ENCODE measurements around the genes KNCN and CYP4A11.

DNA sequence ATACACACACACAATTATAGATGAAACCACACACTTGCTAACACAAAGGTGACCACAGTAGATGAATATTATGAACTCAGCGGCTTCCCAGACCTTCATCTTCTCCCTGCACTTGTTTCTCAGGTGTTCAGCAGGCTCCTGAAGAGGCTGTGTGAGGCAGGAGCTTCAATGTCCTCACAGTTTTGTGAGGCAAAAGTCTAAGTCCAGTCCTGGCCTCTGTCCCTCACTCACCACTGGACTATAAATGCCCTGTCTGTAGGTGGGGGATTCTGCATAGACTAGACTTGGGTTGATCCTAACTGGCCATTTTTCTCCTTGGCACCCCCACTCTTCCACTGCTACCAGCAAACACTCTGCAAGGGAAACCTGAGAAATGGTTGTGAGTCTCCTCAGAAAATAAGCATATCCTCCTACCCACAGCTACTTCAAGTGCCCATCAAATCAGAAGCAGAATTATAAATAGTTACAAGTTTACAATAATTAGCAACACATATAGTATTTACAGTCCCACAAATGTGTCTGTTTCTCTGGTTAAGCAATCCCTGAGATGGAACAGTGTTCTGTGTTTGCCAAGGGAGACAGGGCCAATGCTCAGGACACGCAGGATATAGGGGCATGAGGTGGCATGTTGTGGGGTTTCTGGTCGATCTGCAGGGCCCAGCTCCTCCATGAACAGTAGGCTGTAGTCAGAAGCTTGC is 5.7 kb downstream of the UROD start:
- PRO-cap, 8 experiments: no peak in any of the 8 experiments

DNA sequence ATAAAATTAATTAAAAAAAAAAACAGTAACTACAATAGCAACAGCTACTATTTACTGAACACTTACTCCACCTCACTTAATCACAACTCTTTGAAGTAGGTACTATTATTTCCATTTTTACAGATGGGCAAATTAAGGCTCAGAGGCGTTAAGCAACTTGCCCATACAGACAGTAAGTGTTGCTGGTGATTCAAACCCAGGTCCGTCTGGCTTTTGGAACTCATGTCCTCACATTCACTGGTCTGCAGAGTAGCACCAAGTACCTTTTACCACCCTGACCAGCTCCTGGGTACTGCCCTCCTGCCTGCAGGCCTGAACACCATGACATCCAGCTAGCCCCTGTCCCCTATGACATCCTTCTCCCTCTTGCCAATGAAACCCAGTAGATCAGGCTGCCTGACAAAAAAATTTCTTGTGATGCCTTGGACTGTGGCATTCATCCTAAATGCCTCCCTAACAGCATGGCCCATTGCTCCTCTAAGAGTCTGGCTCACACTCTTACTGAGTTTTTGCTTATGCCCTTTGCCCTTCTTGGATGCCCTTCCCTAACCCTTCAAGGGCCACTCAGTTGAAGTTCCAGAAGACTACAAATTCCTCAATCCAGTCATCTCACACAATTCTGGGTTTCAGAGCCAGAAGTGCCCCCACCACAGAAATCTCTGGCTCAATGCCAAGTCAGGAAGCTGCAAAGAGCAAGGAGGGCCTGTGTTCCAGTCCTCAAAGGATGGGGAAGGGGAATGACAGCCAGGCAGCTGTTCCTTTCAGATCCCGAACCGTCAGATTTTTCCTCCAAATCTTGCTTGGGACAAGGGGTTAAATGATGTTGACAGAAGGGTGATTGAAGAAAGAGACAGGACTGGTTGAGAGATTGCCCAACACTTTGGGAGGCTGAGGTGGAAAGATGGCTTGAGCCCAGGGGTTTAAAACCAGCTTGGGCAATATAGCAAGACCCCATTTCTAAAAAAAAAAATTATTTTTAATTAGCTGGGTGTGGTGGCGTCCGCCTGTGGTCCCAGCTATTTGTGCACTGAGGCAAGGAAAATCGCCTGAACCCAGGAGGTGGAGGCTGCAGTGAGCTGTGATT is 1.0 kb upstream of the HPDL start:
- PRO-cap, 8 experiments: no peak in any of the 8 experiments

- PRO-cap, 8 experiments: peak in 1 of 8 experiments; most common plus-strand start chr1:45345972 (in 1)
Observed at GRCh38 chr1:45345736-45346318, 5.9 kb downstream of the TOE1 start.

- PRO-cap, 8 experiments: no peak in any of the 8 experiments
Observed at GRCh38 chr1:45349206-45349807, 9.3 kb downstream of the TOE1 start.

GRCh38 chr1:45697615-45698089 is 9.7 kb downstream of the TMEM69 start:
- PRO-cap, 8 experiments: no peak in any of the 8 experiments

- PRO-cap, 8 experiments: no peak in any of the 8 experiments
Observed at GRCh38 chr1:45803923-45804636, 668 bp downstream of the MAST2 start.

DNA sequence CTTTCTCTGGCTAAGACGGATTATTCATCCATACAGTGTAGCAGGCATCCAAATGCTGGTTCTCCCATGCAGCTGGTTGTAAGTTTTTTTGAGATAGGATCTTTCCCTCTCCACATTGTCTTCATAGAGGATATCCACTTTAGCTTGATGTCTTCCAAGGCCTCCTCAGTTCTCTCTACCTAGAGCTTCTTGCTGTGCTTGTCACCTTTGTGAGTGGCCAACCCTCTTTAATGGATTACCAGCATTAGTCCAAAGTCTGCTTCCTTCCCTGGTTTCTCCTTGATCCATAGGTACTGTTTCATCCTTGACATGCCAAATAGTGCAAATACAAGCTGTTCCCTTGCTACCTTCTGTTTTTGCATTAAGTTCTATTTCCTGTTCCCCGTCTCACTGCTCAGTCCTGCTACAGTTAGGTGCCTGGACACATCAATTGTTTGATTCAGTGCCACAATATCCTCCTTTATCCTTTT is 19.2 kb downstream of the MAST2 start:
- PRO-cap, 8 experiments: no peak in any of the 8 experiments

- PRO-cap, 8 experiments: no peak in any of the 8 experiments
Observed at GRCh38 chr1:46025309-46026543, 106.7 kb downstream of the PIK3R3 start.

- PRO-cap, 8 experiments: peak in 8 of 8 experiments; most common plus-strand start chr1:46167000 (in 1); most common minus-strand start chr1:46167226 (in 7)
Observed at GRCh38 chr1:46166932-46167865, 7.7 kb upstream of the TSPAN1 start.

DNA sequence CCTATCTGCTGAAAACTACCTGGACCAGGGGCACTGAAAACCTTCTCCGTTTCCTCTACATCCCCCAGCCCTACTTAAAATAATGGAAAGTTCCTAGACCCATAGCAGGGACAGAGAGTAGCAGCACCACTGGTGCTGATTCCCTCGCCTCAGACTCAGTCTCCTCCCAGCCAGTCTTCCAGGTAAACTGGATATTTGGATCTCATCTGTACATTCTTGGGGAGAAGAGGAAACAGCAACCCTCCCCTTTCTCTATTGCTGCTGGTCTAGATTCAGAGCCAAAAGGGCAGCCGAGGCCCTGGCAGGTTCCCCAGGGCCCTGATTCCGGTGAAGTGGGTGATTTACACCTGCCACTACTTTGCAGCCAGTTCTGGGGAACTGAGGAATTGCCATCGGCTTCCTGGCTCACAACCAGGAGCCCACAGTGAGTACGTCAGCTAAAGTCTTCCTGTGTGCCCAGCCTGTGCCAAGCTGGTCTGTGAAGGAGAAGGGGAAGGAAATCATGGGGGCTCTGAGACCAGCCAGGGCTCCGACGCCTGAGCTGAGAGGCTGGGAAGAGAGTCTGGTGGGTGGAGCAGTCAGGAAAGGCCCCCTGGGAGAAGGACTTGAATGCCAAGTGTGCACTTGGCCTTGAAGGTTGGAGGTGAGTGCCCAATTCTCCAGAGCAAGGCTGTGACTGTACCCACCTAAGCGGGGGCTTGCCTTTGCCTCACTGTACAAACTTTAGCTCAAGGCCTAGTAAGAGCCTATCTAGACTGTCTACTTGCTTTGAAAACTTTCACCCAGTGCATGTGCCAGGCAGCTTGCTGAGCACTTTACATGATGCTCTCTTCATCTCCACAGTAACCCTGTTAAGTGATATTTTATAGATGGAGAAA is 1.2 kb downstream of the LURAP1 start:
- PRO-cap, 8 experiments: no peak in any of the 8 experiments

- PRO-cap, 8 experiments: no peak in any of the 8 experiments
Observed at GRCh38 chr1:46218540-46219232, 15.6 kb downstream of the LURAP1 start.

- PRO-cap, 8 experiments: no peak in any of the 8 experiments
Observed at GRCh38 chr1:46466200-46466883, 23.3 kb upstream of the DMBX1 start.

GRCh38 chr1:46532873-46533166 is 2.5 kb downstream of the TMEM275 start:
- PRO-cap, 8 experiments: peak in 8 of 8 experiments; most common plus-strand start chr1:46533053 (in 8)

GRCh38 chr1:46551408-46551829 is at the start of gene KNCN:
TSS of gene KNCN (minus strand) at chr1:46551647.
- PRO-cap, 8 experiments: no peak in any of the 8 experiments

GRCh38 chr1:46622312-46622680 is 5.7 kb upstream of the MOB3C start:
- PRO-cap, 8 experiments: no peak in any of the 8 experiments

DNA sequence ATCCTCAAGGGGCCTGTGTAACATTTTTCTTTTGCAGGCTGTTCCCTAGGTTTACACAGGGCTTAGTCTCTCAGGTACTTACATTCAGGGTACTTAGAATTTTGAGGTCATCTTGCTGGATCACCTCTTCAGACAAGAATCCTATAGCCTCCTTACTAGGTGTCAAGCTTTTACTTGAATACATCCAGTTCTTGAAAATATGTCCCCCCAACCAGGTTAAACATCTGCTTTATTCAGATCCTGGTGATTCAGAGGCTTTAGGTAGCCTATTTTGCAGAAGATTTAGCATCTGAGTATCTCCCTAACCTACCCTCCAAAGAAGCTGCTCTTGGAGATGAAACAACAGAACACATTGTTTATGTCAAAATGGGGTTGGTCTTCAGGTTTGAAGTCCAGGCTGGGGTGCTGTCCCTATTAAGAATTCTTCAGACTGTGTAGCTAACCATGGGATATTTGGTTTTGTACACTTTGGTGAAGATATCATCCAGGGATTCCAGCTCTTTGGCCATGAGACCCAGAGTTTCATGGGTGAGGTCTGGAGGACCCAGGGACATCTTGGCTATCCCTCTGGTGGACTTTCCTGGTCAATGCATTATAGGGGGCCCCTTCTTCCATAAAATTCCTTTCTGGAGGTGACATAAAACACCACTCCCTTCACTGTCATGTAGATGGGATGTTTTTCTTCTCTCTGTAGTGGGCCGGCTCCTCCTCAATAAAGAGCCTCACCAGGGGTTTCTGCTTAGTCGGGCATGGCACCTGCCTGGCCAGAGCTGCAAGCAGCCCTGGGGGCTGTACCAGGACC is 2.4 kb downstream of the ATPAF1 start:
- PRO-cap, 8 experiments: no peak in any of the 8 experiments

GRCh38 chr1:46810640-46811366 is 12.0 kb downstream of the CYP4B1 start:
- PRO-cap, 8 experiments: no peak in any of the 8 experiments

GRCh38 chr1:46900093-46900542 is 41.2 kb downstream of the CYP4A11 start:
- PRO-cap, 8 experiments: no peak in any of the 8 experiments

DNA sequence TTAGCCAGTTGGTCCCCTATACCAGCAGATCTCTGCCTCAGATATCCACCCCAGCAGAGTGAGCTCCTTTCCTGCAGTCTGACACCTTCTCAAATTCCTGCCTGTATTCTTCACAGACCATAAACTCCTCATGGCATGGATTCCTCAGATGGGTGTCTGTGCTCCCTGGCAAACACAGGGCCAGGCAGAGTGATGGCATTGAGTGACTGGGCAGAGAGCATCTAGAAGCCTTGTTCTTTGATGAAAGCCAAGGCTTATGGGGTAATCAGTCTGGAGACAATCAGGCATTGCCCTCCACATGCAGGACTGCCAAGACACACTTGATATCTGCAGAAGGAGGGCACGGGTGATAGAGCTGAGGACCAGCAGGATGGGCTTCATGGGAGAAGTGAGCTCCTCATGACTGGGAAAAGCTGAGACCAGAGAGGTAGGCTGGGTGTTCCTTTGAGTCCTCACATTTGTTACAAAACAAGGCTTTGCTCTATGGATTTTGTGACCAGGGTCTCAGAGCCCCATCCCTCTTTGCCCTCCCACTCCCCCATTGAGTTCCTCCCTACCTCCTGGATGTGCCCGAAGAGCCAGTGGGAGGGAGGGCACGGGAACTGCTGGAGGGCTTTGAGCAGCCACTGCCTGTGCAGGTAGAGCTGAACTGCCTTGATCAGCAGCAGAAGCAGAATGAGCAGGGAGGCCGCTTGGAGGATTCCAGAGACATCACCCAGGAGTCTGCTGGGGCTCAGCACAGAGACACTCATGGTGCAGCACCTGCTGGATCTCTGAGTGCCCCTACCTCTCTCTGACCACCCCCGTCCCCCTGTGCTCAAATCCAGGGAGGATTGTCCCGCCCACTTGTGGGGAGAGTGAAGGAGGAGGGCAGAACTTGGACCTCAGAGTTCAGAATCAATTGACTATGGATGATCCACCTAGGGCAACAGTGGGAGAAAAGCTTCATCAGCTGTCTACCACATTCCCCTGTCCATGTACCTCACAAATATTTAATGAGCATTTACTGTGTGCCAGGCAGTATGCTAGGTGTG is at the start of gene CYP4A11:
Gene CYP4A11 (minus strand): TSS at position 795 of the 1,034 bp plus-strand sequence.
- PRO-cap, 8 experiments: no peak in any of the 8 experiments

DNA sequence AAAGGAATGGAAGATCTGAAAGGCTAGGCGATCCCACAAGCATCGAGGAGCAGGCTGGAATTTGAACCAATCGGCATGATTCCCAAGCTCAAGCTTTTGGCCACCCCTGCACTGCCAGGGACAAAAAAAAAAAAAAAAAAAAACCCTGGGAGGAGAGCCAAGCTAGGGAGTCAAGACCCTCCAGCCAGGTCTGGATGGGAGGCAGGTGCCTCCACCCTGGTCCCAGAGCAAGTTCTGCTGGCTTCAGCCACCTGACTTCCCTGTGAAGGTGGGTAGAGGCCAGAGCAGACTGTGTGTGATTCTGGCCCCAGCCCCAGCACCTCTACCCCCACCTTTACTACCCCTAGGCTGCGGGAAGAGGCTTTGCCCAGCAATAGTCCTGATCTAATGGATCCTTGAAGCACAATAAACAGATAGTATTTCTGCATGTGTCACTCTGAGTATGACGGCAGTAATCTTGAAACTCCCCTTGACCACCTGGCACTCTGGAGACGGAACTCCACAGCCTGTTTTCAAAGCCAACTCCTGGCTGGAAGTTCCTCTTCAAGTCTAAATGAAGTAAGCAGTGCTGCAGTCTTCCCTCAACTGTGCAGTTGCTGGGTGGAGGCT is 9.8 kb downstream of the PDZK1IP1 start:
- PRO-cap, 8 experiments: no peak in any of the 8 experiments